T-cell (primary cell): ENCODE measurements around the gene BMT2.

GRCh38 chr7:107507839-107508983 lies 38.4 kb downstream of the GPR22 start:
- PRO-cap, 7 experiments, result no peak in any of the 7 experiments

GRCh38 chr7:107638570-107639390 lies 21.8 kb upstream of the SLC26A4 start:
- PRO-cap, 7 experiments, result no peak in any of the 7 experiments

- PRO-cap, 7 experiments, result no peak in any of the 7 experiments
Observed at GRCh38 chr7:107661380-107662402, 1.1 kb downstream of the SLC26A4 start.

GRCh38 chr7:107742793-107743522 lies 984 bp upstream of the CBLL1 start:
- PRO-cap, 7 experiments, result peak in 6 of 7 experiments; most common plus-strand start chr7:107743359 (in 5); most common minus-strand start chr7:107743365 (in 3)

- PRO-cap, 7 experiments, result no peak in any of the 7 experiments
Observed at GRCh38 chr7:107760908-107761496, 17.1 kb downstream of the CBLL1 start.

- PRO-cap, 7 experiments, result no peak in any of the 7 experiments
Observed at GRCh38 chr7:107763577-107763878, 19.6 kb downstream of the CBLL1 start.

GRCh38 chr7:107925649-107926587 lies 34.9 kb downstream of the DLD start:
- PRO-cap, 7 experiments, result no peak in any of the 7 experiments

- PRO-cap, 7 experiments, result no peak in any of the 7 experiments
Observed at GRCh38 chr7:108003996-108005003, 1.3 kb upstream of the LAMB1 start.

DNA sequence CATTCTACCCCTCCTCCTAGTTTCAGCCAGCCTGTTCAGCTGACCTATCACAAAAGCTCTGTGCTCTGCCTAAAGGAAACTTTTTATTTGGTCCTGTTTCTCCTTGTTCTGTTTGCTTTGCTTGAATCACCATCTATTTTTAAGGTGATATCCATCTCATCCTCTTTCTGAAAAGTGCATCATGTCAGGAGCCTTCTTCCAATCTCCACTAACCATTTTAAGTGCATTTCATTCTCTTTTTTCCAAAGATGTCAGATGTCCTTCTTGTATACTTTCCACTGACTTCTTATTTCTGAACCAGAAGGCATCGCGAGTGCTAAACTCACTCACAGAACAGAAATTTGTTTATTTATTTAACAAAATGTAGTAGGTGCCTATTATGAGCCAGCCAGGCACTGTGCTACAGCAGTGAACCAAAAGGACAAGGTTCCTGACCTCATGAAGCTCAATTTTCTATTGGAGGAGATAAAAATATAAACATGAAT lies 220.9 kb upstream of the LRRN3 start:
- PRO-cap, 7 experiments, result no peak in any of the 7 experiments

DNA sequence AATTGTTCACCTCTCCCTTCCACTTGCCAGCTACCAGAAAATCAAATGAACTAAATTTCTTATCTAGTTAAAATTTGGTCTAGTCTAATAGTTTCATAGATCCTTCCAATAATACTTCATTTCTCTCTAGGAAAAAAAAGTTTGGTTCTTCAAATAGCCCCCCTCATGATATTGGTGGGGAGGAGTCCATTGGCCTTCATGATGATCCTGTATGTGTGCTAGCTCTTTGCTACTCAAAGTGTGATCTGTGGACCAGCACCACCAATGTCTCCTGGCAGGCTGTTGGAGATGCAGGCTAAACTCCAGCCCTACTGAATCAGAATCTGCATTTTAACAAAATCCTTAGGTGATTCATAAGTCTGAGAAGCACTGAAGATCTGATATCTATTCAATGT lies 15.0 kb upstream of the LRRN3 start:
- PRO-cap, 7 experiments, result no peak in any of the 7 experiments

DNA sequence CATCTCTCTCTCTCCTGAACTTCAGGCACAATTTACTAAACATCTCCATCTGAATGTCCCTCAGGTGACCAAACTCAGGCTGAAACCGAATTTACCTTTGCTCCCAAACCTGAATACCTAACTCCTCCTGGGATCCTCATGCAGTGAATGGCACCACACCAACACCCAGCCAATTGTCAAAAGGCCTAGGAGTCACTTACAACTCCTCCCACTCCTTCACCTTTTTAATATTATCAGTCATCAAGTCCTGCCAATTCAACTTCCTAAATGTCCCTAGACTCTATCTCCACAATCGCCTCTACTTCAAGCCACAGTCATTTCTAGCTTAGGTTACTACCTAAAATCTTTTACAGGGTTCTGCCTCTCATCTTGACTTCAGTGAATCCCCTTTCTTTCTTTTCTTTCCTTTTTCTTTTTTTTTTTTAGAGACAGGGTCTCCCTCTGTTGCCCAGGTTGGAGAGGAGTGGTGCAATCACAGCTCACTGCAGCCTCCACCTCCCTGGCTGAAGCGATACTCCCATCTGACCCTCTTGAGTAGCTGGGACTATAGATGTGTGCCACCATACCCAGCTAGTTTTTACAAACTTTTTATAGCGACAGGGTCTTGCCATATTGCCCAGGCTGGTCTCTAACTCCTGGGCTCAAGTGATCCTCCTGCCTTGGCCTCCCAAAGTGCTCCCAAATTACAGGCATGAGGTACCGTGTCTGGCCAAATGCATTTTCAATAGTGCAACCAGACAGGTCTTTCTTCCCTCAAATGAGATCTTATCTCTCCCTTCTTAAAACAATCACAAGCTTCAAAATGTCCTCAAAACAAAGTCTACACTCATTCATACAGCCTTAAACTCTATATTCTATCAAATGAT lies 269.0 kb upstream of the IMMP2L start:
- PRO-cap, 7 experiments, result no peak in any of the 7 experiments

DNA sequence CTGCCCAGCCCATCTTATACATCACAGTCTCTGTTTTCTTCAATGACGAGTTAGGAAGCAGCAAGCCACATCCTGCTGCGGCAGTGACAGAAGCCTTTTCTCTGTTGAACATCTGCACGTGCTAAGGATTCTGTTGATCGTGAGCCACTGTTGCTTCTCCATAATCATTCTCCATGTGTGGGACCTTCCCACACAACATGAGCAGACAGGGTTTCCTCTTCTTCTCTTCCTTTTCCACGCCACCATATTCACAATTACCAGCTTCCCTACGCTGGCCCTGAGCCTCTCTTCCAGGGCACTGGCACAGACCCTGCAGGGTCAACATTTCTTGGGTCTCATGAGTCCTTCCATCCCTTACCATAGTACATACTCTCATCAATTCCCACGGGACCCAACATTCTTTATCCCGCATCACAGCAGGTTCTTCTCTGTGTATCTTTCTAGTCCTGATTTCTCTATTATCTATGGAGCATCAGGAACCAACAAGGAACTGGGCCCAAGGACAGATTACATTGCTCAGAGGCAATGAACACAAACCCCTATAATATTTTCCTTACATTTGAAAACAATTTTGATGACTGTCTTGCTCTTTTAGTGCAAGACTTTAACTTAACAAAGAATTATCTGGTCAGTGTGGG lies 298.2 kb upstream of the IMMP2L start:
- PRO-cap, 7 experiments, result no peak in any of the 7 experiments

DNA sequence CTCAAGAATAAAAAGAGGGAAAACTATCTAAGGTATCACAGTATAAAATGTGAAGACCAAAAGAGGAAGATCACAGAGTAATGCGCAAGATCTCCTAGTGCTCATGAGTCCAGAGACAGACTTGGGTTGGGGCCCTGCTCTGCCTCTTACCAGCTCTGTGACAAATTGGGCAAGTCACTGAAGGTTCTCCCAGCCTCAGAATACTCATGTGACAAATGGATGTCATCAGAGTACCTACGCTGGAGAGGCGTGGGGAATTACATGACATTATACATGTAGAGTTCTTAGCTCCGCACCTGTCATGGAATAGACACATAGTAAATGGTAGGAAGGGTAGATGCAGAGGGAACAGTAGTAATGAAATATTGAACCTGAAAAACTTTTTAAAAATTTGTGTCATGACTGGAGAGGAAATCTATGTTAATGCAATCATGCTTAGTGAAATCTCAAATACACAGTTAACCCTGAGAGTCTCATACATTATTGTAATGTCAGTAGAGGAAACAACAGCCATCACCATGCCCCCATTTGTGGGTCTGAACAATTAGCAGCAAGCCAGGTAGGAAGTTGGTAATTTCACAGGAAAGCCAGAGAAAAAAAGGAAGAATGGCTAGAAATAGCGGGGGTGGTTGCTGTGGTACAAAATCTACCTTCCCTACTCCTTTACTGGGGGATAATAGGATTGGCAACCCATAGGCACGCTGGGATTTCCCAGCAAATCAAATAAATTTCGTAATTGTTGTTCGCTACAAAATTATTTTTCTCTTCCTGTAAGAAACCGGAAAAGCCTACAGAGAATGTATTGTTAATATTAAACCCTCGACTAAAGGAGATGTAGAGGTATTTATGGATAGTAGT lies 124.2 kb downstream of the DOCK4 start:
- PRO-cap, 7 experiments, result no peak in any of the 7 experiments

- PRO-cap, 7 experiments, result no peak in any of the 7 experiments
Observed at GRCh38 chr7:112091142-112092097, 114.8 kb downstream of the DOCK4 start.

- PRO-cap, 7 experiments, result no peak in any of the 7 experiments
Observed at GRCh38 chr7:112145340-112145709, 60.9 kb downstream of the DOCK4 start.

- PRO-cap, 7 experiments, result no peak in any of the 7 experiments
Observed at GRCh38 chr7:112257945-112258206, 51.4 kb downstream of the ZNF277 start.

DNA sequence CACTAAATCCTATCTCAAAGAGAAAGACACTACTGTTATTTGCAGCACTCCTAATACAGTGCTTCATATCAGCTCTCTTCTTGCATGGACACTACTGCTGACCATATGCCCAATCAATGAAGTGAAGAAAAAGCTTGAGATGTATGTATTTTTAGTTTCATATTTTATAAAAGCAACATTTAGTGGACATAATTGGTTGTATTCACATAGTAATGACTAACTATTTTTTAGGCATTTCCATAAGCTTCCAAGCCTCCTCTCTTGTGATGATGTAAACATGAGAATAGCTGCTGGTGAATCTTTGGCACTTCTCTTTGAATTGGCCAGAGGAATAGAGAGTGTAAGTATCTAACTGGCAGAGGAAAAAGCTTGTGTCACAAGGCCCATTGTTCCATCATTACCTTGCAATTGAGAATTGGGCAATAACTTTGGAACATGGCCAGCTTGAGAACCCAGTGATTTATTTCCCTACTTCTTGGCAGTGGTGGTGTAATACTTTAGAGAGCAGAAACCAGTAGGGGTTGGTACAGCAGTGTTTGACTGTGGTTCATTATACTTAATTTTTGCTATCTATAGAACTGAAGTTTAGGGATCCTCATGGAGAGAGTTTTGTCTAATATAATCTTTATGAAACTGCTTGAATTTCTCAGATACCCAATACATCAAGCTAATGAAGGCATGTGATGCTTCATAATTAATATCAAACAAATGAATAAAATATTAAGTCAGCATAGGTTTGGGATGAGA lies 12.0 kb downstream of the IFRD1 start:
- PRO-cap, 7 experiments, result no peak in any of the 7 experiments

- PRO-cap, 7 experiments, result no peak in any of the 7 experiments
Observed at GRCh38 chr7:112571782-112572315, 91.1 kb downstream of the LSMEM1 start.

GRCh38 chr7:112938979-112939981 lies at the start of gene BMT2:
Gene BMT2 (minus strand): TSS chr7:112939875.
- PRO-cap, 7 experiments, result peak in 7 of 7 experiments; most common plus-strand start chr7:112939600 (in 2); most common minus-strand start chr7:112939875 (in 5)

- PRO-cap, 7 experiments, result no peak in any of the 7 experiments
Observed at GRCh38 chr7:112985713-112986220, 46.1 kb upstream of the BMT2 start.